PC-3 (cell line): ENCODE measurements around the genes SLC13A5, ASGR1, CTDNEP1, TMEM256 and SPEM1.

GRCh38 chr17:6644386-6645007, 3.6 kb downstream of the TXNDC17 start:
- RAMPAGE, long total RNA = no peak

- RAMPAGE, long total RNA = no peak
Observed at GRCh38 chr17:6652048-6652765, 645 bp downstream of the C17orf100 start.

GRCh38 chr17:6656885-6658075, 5.7 kb downstream of the C17orf100 start:
- RAMPAGE, long total RNA = no peak

- RAMPAGE, long total RNA = no peak
Observed at GRCh38 chr17:6712930-6714212, at the start of gene SLC13A5. Gene SLC13A5 (minus strand): TSS chr17:6713369.

- RAMPAGE, long total RNA = no peak
Observed at GRCh38 chr17:6858103-6858501, 26.6 kb upstream of the TEKT1 start.

DNA sequence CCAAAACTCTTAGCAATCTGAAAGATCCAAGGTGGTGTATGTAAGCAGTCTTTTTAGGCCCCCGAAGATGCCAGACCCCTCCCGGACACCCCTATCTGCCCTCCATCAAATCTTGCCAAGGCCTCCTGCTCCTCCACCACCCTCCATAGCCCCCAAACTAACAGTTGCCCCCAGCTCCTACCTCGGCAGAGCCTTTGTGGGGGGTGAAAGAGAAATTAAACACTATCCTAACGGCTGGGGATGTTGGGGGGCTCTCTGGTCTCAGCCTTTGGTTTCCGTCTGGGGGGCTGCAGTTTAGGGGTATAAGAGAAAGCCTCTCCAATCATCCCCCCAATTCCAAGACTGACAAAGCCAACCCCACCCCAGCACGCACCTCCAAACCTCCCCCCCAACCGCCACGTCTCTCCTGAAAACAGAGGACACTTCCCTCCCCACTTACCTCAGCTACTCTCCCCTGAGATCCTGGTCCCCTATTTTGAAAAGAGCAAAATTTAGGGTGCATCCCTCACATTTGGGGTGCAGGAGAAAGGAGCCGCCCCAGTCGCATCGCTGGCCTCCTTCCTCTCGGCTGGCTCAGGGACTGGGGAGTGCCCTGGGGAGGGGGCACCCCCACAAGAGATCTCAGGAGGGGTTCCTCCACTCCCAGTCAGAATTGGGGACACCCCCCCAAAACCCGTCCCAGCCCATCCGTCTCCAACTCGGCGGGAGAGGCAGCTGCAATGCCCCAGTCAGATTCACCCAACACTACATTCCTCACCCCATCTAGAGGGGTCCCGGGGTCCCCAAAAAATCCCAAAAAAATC, 3.7 kb upstream of the BCL6B start:
- RAMPAGE, long total RNA = no peak

DNA sequence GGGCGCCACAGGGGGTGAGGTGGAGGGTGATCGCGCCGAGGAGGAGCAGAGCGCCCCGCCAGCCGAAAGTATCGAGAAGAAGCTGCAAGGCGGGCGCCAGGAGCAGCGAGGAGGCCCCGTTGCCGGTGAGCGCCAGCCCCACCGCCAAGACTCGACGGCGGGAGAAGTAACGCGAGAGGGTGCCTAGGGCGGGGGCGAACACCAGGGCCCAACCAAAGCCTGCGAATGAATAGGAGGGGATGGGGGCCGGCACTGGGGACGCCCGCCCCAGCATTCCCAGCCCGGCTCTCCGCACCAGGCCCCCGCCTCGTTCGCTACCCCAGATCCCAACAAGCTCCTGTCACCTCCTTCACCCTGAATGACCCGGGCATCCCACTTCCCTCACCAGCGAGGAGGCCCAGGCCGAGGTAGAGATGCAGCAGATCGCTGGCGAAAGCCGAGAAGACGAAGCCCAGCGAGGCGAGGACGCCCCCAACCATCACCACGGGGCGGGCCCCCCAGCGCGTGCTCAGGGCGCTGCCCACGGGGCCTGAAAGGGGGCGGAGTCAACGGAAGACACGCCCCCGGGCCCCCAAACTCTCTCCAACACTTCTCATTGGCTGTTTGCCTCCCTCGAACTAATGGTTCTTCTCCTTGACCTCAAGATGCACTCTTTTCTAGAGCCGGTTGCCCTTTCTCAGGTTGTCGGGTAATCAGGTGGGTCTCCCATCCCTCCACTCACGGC, 1.2 kb downstream of the SLC16A11 start:
- RAMPAGE, long total RNA = no peak

GRCh38 chr17:7121280-7121808, 6.7 kb upstream of the ASGR2 start:
- RAMPAGE, long total RNA = no peak

DNA sequence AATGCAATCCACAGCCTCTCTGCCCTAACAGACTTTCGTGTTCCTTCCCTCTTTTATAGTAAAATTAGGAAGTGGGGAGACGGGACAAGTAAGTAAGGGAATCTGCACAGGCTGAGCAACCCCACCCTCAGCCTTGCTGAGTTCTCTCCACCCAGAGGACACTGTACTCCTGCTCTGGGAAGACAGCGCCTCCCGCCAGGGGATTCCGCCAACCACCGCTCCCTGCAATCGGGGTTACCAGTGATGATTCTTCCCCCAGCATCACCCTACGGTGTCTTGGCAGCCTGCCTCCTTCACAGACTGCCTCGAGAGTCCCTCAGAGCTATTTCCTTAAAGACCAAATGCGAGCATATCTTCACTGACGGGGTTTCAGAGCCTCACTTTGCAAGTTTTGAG, 22.6 kb upstream of the ASGR2 start:
- RAMPAGE, long total RNA = no peak

DNA sequence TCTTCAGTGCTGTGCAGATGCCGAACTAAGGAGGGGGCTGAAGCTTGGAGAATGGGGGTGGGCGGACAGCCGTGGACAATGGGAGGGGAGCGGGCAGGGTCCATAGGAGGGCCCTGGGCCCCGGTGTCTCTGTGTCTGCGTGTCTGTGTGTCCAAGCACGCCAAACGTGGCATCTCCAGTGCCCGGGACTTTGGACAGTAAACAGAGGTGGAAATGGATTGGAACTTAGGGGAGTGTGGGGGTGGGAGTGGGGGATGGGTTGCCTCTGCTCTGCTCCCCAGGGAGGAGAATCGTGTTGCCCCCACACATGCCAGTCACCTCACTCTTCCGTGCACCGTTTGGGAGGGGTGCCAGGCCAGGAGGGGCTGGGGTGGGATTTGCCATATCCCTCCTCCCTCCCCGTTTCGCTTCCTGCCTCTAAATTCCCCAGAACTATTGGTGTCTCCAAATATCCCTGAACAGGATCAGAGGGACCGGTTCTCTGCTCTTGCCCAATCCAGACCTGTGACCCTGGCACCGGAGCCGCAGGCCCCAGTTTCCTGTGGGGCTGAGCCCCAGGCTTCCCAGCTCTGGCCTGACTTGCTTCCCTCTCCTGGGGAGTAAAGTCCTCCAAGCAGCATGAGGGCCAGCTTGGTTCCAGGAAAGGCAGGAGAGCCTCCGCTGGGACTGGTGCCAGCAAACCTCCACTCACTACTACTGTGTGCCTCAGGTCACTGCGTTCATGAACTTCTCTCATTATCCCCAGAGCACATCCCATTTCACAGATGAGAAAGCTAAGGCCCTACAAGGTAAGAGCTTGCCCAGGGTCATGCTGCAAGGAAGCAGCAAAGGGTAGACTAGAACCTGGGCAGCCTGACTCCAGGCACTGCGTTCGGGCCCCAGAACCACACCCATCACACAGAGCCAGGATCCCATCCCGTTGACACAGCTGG, at the start of gene ASGR1:
TSS of gene ASGR1 (minus strand) at position 149 of the 932 bp plus-strand sequence.
- RAMPAGE, long total RNA = no peak

DNA sequence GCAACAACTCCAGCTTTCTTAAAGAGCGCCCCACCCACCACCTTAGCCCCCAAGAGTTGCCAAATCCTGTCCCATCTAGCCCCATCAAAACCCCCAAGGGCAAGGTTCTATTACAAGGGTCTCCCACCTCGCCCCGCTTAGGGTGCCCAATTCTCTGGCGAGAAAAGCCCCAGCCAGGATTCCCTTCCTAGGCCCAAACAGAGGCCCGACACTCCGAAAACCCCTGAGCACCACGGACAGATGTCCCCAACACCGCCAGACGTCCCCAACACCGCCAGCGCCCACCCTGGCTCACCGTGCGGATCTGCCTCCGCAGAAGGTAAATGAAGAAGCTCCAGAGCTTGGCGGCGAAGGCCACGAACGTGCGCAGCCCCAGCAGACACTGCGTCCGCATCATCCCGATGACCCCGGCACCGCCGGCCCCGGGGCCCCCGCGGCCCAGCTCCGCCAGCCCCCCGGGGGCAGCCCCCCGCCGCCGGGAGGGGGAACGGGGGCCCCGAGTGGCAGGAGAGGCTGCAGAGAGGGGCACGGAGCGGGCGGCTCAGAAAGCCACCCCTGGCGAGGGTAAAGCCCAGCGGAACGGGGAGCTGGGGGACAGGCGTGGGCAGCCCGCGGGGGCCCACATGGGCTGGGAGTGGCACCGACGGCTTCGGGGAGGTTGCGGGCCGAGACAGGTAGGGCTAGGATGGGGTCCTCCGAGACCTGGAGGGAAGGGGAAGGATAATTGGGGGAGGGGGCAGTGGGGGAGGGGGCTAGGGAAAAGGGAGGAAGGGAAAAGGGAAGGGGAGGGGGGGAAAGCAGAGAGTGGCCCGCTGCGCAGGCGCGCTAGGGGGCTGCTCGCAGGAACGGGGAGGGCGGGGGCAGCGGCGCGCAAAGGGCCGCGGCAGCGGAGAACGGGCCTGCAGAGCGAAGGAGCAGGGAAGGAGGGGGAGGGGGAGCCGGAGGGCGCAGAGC, at the start of gene CTDNEP1:
TSS of gene CTDNEP1 (minus strand) at position 835 of the 954 bp plus-strand sequence.
- RAMPAGE, long total RNA = no peak

DNA sequence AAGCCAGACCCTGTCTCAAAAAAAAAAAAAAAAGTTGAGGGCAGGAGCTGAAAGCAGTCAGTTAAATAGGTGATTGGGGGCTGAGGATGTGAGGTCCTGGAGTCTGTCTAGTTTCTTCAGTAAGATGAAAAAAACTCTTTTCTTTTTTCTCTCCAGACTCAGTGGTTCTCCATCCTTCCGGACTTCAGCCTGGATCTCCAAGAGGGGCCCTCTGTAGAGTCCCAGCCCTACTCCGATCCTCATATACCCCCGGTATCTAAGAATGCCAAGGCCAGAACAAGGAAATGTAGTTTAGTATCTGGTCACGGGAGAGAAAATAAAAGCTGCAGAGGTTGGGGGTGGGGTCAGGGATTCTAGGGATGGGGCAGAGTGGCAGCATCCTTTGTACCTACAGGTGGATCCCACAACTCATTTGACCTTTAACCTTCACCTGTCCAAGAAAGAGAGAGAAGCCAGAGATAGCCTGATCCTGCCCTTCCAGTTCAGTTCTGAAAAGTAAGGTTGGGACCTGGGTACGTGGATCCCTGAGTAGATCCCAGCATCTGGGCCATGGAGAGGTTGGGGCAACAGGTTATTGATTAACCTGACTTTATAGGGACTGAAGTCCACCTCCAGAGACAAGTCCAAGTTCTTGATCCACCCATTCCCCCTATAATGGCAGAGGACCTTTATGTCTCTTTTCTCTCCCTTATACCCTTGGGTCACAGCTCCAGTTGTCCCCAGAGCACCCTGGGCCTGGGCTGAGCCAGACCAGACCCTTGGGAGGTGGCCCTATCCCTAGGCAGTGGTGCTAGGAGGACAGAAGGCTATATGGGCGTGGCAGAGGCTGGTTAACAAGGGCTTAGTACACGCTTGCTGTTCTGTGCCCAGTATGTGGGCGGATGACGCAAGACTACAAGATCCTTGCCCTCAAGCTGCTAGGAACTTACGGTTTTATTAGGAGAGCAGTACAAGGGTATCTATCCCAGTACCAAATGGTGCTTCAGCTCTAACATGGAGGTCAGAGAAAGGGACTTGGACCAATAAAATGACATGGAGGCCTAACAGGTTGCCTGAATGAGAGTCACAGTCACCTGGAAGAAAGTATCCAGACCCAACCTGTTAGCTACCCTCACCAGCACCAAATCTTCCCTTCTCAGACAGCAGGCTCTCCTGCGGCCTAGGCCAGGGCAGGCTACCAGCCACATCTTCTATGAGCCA, 3.4 kb downstream of the CLDN7 start:
- RAMPAGE, long total RNA = no peak

- RAMPAGE, long total RNA = start-site peak on the minus strand at chr17:7404090-7404120, 174 and 87 reads in 2 replicates
Observed at GRCh38 chr17:7404016-7404200, at the start of gene TMEM256. Gene TMEM256 (minus strand): TSS chr17:7404097.

- RAMPAGE, long total RNA = no peak
Observed at GRCh38 chr17:7404292-7405320, 709 bp upstream of the TMEM256 start.

DNA sequence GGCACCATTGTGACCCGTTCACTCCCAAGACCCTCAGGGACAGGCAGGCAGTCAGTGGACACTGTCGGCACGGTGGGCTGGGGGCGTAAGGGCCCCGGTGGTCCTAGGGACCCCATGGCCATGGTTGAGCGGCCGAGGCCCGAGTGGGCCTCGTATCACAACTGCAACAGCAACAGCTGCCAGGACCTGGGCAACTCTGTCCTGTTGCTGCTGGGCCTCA, at the start of gene SPEM1:
TSS of gene SPEM1 (plus strand) at position 54 of the 220 bp plus-strand sequence.
- RAMPAGE, long total RNA = no peak

DNA sequence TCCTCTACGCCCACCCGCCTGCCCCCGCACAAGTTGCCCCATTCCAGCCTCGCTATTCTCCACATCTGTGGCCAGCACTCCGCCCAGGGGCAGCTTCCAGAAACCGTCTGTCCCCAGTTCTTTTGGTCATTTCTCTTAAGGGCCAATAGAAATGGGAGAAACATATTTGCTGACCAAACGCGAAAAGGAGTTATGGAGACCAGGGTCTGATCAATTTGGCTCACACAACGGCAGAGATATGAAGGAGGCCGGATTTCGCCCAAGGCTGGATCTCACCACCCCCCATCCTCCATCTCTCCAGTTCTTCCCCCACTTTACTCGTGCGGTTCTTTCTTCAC, 1.7 kb upstream of the FGF11 start:
- RAMPAGE, long total RNA = no peak

DNA sequence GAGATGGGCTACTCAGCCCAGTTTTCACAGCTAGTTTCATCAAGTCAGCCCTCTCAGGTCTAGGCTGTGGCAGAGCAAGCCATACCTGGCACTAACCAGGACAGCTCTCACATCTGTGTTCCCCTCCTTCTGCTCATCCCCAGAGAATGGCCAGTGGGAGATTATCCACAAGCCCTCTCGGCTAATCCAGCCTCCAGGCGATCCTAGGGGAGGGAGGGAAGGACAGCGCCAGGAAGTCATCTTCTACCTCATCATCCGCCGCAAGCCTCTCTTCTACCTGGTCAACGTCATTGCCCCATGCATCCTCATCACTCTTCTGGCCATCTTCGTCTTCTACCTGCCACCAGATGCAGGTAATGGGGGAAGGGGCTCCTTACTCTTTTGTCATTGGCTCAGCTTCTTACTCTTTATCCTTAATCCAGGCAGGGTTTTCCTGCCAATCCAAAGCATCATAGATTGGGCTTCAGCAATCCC, 3.6 kb downstream of the CHRNB1 start:
- RAMPAGE, long total RNA = no peak

GRCh38 chr17:7462640-7463479, 16.6 kb downstream of the ZBTB4 start:
- RAMPAGE, long total RNA = no peak

DNA sequence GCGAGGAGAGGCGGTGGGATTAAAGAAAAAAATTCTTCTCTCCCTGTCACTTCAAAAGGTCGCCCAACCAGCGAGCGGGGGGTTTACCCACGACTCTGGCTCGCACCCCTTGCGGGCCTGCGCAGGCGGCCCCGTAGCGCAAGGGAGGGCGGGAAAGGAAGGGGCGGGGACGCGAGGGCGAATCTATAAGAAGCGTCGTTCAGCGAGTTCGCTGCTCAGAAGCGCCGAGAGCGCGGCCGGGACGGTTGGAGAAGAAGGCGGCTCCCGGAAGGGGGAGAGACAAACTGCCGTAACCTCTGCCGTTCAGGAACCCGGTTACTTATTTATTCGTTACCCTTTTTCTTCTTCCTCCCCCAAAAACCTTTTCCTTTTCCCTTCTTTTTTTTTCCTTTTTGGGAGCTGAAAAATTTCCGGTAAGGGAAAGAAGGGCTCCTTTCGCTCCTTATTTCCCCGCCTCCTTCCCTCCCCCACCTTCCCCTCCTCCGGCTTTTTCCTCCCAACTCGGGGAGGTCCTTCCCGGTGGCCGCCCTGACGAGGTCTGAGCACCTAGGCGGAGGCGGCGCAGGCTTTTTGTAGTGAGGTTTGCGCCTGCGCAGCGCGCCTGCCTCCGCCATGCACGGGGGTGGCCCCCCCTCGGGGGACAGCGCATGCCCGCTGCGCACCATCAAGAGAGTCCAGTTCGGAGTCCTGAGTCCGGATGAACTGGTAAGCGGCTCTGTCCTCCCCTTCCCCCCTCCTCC, 3.1 kb downstream of the SLC35G6 start:
- RAMPAGE, long total RNA = start-site peak on the plus strand centred at position 227 of the sequence, 26 bp wide, 48 and 90 reads in 2 replicates

- RAMPAGE, long total RNA = no peak
Observed at GRCh38 chr17:7497176-7497790, 16.0 kb downstream of the SLC35G6 start.